Cardiac ventricle fibroblast (primary cell): ENCODE measurements around the gene SMG1.

DNA sequence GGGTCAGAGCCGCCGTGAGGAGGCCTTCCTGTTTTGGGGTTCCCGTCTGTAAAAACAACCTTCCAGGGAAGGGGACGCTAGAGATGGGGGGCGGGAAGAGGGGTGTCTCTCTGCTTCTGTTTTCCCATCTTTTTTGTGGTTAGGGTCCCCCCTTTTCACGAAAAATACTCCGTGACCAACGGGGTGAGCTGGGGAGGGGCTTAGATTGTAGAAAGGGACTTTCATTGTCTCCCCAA is 558 bp downstream of the ABCC1 start:
- RAMPAGE, long total RNA: no peak

DNA sequence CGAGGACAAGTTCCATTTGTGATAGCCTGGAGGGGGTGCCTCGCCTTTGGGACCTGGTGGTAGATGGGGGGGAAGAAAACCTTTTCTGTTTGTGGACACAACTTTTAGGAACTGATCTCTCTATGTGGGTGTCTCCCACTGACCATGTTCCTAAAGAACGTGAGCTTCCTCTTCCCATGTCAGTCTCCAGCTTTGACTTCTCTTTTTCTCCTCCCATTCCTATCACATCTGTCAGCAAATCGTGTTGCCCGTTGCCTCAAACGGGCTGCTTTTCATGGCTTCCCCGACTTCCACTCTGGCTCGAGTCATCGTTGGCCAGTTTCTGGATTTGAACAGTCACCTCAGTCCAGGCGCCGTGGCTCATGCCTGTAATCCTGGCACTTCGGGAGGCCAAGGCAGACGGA is 5.3 kb downstream of the ABCC1 start:
- RAMPAGE, long total RNA: no peak

DNA sequence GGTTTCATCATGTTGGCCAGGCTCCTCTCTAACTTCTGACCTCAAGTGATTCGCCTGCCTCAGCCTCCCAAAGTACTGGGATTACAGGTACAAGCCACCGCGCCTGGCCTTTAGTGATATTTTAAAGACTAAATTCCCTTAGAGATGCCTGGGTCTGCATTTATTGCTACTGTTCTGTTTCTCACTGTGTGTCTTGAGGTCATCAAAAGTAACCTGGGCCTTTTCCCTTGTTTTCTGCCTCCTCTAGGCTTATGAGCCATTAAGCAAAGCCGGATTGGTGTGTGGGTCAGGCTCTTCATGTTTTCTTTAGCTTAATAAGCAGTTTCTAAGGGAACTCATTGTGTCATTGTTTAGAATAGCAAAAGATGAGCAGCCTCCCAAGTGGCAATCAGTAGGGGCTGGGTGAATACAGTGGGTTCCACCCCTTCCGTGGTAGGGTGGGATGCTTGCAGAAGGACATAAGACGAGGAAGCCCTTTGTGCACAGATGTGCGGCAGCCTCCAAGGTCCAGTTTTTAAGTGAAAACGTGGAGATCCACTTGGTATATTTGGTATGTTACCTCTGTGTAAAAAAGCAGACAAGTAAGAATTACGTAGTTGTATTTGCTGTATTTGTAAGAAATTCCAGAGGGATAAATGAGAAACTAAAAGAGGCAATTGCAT is 34.5 kb downstream of the ABCC1 start:
- RAMPAGE, long total RNA: no peak

GRCh38 chr16:16086670-16087391 is 136.5 kb downstream of the ABCC6 start:
- RAMPAGE, long total RNA: no peak

- RAMPAGE, long total RNA: no peak
Observed at GRCh38 chr16:16124487-16125138, 98.7 kb downstream of the ABCC6 start.

GRCh38 chr16:16159241-16159736 is 64.0 kb downstream of the ABCC6 start:
- RAMPAGE, long total RNA: no peak

GRCh38 chr16:16221376-16221861 is 1.9 kb downstream of the ABCC6 start:
- RAMPAGE, long total RNA: no peak

DNA sequence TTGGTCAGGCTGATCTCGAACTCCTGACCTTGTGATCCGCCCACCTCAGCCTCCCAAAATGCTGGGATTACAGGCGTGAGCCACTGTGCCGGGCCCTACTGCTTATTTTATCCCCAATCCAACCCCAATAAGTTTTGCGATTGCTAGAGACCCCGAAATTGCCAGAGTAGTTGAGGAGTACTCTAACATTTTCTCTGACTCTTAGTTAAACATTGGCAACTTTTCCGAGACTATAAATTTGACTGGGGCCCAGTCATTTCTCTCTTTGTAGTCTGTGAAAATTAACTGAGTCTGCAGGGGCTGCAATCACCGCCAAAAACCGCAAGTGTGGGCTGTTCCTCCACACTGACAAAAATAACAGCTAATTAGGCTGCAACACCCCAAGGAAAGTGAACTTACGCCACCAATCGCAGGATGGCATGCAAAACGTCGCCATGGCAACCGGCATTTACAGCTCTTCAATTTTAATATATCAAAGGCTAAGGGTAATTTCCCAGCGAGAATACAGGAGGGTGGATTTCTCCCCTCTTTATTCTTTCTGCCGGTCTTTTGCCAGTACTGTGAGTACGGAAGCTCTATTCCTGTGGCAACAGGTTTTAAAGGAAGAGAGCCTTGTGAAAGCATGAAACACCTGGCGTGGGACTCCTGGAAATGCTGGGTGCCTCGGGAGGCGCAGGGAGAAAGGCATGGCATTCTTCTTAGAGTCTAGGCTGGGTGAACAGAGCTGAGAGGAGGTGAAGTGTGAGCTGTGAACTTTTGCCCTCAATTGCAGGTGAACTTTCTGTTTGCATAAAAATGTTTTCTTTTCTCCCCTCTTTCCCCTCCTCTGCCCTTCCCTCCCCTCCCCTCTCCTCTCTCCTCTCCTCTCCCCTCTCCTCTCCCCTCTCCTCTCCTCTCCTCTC is 399.9 kb downstream of the XYLT1 start:
- RAMPAGE, long total RNA: no peak

DNA sequence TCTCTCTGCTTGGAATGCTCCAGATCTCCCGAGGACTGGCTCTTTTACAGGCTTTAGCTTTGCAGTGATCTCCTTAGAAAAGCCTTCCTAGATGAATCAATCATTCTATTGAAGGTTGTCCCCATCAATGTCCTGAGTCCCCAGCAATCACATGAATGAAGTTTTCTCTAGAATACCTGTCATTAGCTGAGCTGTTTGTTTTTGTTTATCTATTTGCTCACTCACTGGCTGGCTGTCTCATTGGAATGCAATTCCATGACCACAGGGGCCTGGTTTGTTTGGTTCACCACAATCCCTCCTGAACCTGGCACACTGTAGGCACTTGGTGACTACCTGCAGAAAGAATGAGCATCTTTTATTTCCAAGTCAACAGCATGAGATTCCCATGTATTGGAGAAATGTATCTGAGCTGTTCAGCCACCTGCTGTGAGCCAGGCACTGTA is 345.2 kb downstream of the XYLT1 start:
- RAMPAGE, long total RNA: no peak

DNA sequence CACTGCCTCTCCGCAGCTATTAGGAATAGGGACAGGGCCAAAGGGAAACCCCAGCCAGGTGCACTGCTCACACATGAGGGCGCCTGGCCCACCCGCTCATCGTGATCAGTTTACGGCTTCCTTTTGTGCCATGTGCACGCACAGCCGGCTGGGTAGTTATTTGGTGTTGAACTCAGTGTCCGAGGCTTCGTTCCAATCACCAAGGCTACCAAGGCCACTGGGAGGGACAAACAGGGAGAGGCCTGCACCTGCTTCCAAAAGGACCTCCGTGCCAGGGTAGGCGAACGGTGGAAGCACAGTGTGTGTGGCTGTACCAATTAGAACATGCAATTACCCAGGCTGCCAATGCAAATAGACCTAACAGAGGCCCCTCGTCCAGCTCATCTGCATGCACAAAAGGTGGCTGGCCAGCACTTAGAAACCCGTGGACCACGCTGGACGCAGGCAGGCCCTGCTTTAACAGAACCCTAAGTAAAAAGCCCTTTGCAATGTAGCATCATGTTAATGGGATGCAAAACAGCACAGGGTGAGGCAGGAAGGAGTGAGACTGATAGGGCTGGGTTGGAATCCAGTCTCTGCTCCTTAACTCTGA is 204.1 kb downstream of the XYLT1 start:
- RAMPAGE, long total RNA: no peak

DNA sequence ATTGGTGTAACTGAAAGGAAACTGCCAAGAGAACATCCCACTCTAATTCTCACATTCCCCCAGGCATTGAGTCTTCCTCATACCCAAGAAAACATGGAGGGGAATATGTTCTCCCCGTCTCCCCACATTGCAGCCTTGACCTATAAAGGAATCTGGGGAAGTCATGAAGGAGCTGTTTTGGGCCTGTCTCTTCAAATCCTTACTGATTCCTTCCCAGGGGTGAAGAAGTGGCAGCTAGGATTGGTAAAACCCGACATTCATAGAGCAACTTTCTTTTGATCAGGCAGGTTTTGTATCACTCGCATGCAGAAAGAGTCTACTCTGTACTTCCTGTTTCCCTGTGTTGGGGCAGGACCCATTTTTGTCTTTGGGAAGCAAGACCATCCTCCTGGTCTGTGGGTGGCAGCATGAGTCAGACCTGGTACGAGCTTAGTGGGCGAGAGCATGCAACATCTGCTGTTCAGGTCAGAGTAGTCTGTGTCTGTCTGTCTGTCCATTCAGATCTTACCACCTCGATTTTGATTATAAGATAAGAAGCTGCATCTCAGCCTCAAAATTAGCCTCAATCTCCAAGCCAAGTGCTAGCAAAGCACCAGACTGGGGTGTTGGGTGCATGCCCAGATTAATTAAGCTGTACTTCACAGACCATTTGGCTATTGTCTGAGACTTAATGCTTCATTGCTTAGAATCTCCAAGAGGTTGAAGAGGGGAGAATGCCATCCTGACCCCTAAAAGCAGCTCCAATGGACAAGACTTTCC is 111.0 kb downstream of the XYLT1 start:
- RAMPAGE, long total RNA: no peak

- RAMPAGE, long total RNA: no peak
Observed at GRCh38 chr16:17370255-17370784, 100.4 kb downstream of the XYLT1 start.

- RAMPAGE, long total RNA: no peak
Observed at GRCh38 chr16:17472083-17472316, 1.2 kb upstream of the XYLT1 start.

GRCh38 chr16:17579203-17579757 is 108.5 kb upstream of the XYLT1 start:
- RAMPAGE, long total RNA: no peak

- RAMPAGE, long total RNA: no peak
Observed at GRCh38 chr16:18520684-18521179, 41.2 kb downstream of the NOMO2 start.

DNA sequence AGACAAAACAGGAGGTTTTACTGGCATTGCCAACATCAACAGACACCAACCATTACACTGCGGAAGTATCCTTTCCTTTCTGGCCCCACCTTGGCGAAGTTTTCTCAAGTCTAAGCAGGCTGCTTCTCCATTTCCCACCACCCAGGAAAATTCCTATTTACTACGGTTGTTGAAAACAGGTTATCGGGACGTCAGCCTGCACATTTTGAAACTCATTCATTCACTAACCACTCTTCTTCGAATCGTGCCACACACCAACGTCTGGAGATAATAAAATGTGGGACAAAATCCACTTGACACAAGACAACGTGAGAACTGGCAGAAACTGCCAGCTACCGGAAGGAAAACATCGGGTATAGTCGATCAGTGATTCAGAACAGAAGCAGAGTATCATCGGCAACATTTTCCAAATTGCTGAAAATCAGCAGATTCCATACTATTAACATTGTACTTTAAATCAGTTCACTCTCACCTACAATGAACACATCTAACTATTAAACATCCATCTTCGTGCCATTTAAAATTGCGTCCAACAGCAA is 935 bp downstream of the RPS15A start:
- RAMPAGE, long total RNA: no peak

DNA sequence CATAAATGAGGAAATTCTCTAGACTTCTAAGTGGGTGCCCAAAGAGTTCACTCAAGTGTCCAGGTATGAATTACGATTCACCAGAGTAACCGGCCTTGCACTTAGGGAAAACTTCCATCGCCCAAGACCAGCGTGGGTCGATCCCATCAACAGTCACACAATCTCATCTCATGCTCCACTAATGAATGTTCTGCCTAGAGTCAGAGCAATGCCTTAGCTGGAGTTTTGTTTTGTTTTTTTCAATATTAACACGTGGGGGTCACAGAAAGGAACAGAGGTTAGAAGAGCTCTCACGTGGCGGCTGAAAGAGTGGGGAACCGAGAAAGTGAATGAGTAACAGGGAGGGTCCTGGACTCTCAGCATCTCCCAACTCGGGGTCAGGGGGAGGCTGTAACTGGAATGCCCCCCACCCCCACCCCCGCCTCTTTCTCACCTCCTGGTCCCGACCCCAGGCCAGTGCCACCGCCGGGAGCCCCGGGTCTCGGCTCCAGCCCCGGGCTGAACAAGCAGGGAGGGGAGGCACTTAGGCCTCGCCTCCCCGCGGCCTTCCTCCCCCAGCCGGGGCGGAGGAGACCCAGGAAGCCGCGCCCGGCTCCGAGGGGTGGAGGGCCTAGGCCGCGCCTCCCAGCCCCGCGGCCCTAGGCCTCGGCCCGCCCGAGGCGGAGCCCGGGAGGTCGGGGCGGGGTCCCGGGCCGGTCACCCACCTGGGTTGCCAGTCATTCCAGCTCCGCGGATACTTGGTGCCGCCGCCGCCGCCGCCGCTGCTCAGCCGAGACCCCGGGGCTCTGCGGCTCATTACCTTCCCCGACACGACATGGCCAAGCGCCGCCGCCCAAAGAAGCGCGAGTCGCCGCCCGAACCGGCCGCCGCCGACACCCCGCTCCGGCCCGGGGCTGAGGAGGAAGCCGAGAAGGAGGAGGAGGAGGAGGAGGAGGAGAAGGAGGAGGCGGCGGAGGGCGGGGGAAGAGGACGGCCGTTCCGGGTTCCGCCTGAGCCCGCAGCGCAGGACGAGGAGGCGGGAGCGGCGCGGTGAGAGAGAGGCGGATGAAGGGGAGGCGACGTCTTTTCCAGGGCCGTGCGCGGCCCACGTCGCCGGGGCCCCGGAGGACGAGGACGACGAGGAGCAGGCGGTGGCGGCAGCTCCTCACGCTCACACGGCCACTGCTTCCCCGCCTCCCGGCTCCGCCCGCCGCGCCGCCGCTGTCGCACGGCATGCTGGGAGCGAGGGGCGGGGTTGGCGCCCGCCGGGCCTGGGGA is at the start of gene SMG1:
Gene SMG1 (minus strand): TSS at position 1,163 of the 1,257 bp plus-strand sequence.
- RAMPAGE, long total RNA: no peak

DNA sequence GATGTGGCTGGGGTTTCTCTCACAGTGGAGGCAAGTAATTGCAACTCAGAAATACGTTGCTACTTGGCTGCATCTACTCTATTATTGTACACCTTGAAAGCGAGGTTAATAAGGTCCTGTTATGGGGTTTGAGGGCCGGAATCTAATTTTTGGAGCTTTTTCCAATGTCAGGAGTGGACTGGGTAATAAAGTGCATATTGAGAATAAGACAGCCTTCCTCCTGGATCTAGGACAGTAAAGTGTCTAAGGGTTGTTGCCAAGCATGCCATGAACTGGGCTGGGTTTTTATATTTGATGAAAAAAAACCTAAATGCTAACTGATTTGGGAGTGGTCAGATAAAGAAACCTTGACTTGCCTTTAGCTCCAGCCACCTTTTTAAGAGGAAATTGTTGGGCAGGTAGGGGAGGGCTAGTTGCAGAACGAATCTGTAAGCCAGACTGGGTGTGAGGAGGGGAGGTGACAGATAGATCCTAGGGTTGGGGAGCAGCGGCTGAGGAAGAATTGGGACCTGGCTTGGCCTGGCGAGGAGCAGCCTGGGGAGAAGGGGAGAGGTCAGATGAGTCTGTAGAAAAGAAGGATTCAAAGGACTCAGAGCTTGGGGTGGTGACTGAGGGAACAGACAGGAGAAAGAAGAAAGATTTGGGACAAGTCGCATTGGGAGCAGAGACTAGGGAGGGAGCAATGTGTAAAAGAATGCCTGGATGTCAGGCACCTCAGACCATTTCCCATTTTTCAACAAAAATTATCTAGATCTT is 12.1 kb downstream of the TMC7 start:
- RAMPAGE, long total RNA: no peak

DNA sequence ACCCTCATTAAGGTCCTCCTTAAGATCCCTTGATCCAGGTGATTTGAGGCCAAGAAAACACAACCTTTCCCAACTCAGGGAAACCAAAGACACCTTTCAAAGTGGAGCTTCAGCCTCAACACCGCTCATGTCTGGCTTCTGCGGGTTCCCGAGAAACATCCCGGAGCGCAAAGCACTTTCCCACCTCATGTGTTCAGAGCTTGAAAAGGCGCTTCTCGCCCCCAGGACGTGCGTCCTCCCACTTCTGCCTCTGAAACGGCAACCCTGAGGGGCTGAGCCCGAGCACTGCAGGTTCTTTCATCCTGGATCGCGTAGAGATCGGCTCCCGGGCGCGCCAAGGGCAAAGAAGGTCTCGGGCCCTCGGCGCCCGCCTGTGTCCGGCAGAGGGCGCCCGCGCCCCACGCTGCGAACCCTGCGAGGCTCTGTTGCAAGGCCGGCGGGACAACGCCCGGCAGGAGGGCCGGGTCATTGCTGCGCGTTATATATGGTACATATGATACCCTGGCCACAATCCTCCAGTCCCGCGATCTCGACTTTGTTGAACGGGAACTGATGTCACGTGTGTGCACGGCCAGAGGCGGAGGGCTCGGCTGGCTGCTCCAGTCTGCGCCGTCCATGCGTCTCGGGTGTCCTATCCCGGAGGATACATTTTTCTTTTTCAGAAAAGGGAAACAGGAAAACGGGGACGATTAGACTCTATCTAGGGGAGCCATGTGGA is 19.0 kb downstream of the COQ7 start:
- RAMPAGE, long total RNA: no peak

DNA sequence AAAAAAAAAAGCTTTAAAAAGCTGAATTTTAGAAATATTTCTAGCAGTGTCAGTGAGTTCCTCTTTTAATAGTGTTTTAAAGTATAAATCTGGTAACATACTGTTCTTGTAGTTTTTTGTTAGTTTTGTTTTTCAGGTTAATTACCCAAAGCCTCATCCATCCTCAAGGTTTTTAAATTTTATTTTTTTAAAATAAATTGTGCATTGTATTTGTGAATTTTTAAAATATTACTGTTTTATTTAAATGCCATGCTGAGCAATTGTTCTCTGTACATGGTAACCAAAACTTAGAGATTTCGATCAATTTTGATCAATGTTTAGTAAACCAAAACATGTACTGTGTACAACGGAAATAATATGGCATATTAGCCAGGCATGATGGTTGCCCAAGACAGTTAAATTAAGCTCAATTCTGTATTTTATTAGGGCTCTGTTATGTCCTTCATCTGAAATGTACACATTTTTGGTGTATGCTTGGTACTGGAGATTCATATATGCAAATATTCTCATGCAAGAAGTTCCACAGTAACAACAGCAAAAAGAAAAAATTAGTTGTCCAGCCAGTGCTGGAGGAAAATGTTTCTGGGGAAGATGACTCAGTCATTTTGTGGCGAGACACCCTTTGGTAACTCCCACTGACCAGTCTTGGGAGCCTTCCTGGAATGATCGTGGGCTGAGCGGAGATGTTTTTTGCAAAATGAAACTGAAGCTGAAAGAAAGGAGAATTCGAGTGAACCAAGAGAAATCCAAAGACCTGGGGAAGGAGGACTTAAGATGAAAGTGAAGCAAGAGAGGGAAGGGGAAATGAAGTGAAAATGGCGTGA is 4.9 kb downstream of the ITPRIPL2 start:
- RAMPAGE, long total RNA: no peak